OCI-LY7 (cell line): ENCODE data around the genes TEAD2 and GFY.

- PRO-cap: no peak
- RAMPAGE, long total RNA: no peak
Observed at GRCh38 chr19:48815968-48816431, 5.2 kb upstream of the BCAT2 start.

- PRO-cap: no peak
- RAMPAGE, long total RNA: no peak
Observed at GRCh38 chr19:48867073-48867722, 1.2 kb downstream of the PLEKHA4 start.

DNA sequence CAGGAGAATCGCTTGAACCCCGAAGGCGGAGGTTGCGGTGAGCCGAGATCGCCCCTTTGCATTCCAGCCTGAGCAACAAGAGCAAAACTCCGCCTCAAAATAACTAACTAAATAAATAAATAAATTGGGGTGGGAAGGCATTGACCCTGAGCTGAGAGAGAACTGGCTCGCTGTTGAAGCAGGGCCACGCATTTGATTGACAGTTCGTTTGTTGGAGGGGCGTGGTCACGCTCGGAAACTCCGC is 276 bp upstream of the PPP1R15A start:
- PRO-cap: bidirectional peak, plus-strand start outside the sequence, minus-strand start at position 198 of the sequence
- RAMPAGE, long total RNA: no peak

GRCh38 chr19:48872857-48873125 is 570 bp downstream of the PPP1R15A start:
- PRO-cap: unidirectional peak, minus-strand start at chr19:48873017; unidirectional peak, minus-strand start at chr19:48873040
- RAMPAGE, long total RNA: no peak

DNA sequence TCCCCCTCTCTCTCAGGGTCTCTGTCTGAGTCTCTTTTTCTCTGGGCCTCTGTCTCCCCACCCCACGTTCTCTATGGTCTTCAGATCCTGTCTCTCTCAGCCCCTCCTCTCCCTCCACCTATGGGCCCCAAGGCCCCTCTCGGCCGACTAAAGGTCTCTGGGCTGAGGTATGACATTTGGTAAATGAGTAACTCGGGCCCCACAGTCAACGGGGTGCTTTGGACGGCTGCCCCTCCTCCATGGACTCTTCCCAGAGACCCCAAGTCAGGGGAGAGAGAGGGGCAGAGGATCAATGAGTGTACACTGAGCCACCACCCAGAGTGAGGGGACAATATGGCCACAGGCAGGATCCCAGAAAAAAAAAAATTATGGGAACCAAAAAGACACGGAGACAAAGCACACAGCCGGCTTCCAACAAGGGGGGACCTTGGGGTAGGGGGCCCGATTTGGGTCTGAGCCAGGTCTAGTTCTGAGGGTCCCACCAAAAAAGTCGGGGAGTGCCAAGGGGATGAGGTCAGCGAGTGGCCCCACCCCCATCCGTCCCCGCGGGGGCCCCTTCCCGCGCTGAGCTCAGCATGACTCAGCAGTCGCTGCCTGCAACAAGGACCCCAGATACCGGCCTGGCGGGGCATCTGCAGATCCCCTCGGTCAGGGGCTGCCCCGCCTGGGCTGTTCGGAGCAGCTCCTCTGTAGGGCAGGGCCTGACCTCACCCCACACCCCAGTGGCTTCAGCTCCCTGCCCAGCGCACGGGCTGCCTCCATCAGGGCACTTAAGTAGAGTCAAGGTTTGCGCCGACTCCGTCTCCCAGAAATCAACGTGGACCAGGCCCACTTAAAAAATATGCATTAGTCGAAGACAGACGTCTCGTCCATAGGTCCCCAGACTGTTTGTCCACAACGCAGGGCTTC is 1.5 kb upstream of the FTL start:
- PRO-cap: no peak
- RAMPAGE, long total RNA: no peak

- PRO-cap: no peak
- RAMPAGE, long total RNA: no peak
Observed at GRCh38 chr19:48966449-48967230, 1.5 kb downstream of the FTL start.

DNA sequence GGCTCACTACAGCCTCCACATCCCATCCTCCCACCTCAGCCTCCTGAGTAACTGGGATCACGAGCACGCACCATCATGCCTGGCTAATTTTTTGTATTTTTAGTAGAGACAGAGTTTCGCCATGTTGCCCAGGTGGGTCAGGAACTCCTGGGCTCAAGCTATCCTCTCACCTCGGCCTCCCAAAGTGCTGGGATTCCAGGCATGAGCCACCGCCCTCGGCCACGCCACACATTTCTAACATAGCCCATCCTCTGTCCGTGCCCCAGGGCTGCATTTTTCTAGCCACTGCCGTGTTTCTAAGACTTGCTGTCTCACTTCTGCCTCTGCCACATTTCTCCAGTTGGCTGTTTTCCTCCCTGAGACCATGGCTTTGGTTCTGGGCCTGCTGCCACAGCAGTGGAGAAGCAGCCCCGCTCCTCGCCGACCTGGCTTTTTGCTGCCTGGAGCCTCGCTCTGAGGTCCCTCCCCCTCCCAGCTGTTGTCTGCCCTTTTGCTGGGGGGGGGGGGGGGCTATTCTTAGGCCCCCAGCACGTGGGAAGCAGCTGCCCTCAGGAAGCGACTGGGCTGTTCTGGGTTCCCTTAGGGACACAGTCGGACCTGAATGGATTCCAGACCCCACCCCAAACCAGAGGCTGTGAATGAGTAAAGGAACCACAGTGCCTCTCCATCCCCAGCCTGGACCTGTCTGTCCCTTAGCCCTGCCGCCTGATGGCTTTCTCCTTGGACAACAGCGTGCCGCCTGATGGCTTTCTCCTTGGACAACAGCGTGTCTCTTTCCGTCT is 3.4 kb downstream of the GYS1 start:
- PRO-cap: no peak
- RAMPAGE, long total RNA: no peak

DNA sequence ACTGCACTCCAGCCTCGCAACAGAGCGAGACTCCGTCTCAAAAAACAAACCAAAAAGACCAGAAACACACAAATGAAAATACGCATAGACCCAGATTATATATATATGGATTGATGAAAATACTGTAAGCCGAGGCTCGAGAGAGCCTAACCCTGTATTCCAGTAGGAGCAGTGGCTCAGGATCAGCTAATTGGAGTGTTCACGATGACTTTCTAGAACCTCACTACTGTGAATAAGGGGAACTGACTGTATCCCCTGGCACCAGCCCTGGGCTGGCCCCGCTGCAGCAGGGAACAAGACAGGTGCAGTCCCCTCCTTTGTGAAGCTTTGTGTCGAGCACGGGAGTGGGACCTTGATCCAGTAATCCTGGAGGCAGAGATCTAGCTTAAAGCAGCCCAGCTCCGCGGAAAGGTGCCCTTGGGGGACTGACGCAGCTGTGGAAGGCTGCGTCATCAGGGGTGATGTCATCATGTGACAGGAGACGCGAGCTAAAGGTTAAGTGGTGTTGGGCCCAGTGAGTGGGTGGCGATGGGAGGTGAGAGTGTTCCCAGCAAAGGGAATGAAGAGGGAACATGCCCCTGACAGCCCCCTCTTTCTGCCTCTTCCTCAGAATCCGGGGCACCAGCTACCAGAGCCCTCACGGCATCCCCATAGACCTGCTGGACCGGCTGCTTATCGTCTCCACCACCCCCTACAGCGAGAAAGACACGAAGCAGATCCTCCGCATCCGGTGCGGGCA is 2.8 kb downstream of the LHB start:
- PRO-cap: no peak
- RAMPAGE, long total RNA: no peak

- PRO-cap: no peak
- RAMPAGE, long total RNA: no peak
Observed at GRCh38 chr19:49020651-49020884, 219 bp upstream of the ENSG00000268655 start.

GRCh38 chr19:49064075-49064489 is 536 bp downstream of the NTF4 start:
- PRO-cap: no peak
- RAMPAGE, long total RNA: no peak

- PRO-cap: no peak
- RAMPAGE, long total RNA: no peak
Observed at GRCh38 chr19:49073705-49074350, 1.3 kb upstream of the KCNA7 start.

GRCh38 chr19:49108803-49109279 is 5.3 kb upstream of the LIN7B start:
- PRO-cap: no peak
- RAMPAGE, long total RNA: no peak

- PRO-cap: no peak
- RAMPAGE, long total RNA: no peak
Observed at GRCh38 chr19:49109280-49110108, 4.7 kb upstream of the LIN7B start.

GRCh38 chr19:49135911-49136530 is 16.7 kb downstream of the PPFIA3 start:
- PRO-cap: no peak
- RAMPAGE, long total RNA: no peak

DNA sequence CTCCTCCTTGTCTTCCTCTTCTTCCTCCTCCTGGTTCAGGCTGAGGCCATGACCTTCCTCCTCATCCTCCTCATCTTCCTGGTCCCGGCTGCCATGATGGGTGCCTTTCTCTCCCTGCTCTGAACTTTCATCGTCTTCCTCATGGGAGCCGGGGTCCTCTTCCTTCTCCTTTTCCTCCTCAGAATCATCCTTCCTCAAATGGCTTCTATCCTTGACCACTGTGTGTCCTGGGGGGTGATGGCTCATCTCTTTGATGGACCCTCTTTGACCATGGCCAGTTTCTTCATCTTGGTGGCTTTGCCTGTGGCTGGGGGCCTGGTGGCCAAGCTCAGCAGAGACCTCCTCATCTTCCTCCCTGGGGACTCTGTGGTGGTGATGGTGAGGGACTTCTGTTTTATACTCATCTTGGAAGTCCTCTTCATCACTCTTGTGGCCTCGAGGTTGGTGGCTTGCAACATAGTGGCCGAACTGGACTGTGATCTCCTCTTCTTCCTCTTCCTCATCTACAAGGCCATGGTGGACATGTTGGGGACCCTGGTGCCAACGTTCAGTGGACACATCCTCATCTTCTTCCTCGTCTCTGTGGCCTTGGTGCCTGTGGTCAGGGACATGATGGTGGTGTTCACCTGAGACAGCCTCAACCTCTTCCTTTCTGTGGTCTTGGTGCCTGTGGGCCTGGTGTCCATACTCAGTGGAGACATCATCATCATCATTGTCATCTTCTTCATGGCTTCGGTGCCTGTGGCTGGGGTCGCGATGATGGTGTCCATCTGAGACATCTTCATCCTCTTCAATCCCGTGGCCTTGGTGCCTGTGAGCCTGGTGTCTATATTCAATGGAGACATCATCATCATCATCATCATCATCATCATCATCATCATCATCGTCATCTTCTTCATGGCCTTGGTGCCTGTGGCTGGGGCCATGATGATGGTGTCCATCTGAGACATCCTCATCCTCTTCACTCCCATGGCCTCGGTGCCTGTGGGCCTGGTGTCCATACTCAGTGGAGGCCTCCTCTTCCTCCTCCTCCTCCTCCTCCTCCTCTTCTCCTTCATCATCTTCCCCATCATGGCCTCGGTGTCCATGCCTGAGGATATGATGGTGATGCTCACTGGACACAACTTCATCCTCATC is 1.2 kb downstream of the HRC start:
- PRO-cap: no peak
- RAMPAGE, long total RNA: no peak

DNA sequence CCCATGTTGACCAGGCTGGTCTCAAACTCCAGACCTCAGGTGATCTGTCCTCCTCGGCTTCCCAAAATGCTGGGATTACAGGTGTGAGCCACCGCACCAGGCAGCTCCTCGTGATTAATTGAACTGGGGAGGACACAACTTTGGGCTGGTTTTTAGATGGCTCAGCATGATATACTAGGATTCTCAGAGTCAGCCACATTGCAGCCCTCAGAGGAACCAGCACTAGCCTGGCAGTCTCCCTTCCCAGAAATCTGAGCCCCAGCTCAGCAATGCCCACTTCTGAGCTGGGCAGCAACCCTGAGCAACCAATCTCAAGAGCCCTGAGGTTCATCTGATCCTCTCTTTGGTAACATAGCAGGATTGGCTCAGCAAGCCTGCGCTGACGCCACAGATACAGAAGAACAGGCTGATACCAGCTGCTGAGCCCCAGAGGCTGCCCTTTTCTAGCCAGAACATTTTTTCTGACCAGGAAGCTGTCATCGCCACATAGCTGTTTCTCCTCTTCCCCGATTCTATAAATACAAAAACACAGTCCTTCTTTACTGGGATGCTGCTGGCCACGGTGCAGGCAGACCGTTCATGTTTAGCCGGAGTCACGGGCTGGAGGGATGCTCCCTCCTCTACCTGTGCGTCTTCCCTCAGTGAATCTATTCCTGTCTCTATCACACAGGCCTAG is 59.7 kb downstream of the TRPM4 start:
- PRO-cap: no peak
- RAMPAGE, long total RNA: no peak

DNA sequence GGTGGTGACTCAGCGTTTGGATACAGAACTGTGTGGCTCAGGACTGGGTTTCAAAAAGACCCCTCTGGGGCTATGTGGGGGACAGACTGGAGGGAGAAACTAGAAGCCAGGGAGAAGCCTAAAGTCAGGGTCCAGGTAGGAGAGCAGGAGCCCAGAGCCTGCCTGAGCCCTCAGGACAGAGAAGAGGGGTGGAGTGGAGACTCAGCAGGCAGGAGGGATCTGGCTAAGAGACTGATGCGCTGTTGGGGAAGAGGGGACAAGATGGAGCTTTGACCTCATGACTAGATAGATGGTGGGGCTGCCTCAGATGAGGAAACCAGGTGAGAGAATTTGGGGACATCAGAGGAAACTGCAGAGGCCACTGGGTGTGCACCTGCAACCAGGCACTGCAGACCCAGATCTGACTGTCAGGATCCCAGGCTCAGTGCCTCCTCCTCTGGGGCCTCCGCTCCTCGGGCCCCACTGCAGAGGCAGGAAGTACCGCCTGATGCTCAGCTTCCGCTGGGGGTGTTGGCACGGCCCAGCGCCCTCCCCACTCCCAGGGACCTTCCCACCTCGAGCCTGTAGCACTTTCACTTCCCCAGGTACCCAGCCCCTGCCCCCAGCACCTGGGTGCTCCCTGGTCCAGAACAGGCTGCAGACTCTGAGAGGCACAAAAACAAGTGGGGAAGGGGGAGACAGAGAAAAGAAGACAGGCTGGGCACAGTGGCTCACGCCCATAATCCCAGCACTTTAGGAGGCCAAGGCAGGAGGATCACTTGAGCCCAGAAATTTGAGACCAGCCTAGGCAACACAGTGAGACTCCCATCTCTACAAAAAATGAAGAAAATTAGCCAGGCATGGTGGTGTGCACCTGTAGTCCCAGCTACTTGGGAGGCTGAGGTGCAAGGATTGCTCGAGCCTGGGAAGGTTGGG is 1.4 kb upstream of the CD37 start:
- PRO-cap: bidirectional peak, plus-strand start at position 342 of the sequence, minus-strand start at position 221 of the sequence; bidirectional peak, plus-strand start at position 655 of the sequence, minus-strand start at position 402 of the sequence
- RAMPAGE, long total RNA: no peak

- PRO-cap: no peak
- RAMPAGE, long total RNA: no peak
Observed at GRCh38 chr19:49361950-49362870, at the start of gene TEAD2. Gene TEAD2, minus strand, starts transcription at chr19:49362416.

- PRO-cap: no peak
- RAMPAGE, long total RNA: no peak
Observed at GRCh38 chr19:49399842-49400407, 11.9 kb downstream of the KASH5 start.

- PRO-cap: no peak
- RAMPAGE, long total RNA: no peak
Observed at GRCh38 chr19:49425255-49425651, at the start of gene GFY. Gene GFY, plus strand, starts transcription at chr19:49425388.